Mesenteric fat pad (tissue), 1 donor: ENCODE data around the gene ANXA11.

- PRO-cap = no peak
Measured at GRCh38 chr10:79208998-79209720, 138.1 kb upstream of the PPIF start.

DNA sequence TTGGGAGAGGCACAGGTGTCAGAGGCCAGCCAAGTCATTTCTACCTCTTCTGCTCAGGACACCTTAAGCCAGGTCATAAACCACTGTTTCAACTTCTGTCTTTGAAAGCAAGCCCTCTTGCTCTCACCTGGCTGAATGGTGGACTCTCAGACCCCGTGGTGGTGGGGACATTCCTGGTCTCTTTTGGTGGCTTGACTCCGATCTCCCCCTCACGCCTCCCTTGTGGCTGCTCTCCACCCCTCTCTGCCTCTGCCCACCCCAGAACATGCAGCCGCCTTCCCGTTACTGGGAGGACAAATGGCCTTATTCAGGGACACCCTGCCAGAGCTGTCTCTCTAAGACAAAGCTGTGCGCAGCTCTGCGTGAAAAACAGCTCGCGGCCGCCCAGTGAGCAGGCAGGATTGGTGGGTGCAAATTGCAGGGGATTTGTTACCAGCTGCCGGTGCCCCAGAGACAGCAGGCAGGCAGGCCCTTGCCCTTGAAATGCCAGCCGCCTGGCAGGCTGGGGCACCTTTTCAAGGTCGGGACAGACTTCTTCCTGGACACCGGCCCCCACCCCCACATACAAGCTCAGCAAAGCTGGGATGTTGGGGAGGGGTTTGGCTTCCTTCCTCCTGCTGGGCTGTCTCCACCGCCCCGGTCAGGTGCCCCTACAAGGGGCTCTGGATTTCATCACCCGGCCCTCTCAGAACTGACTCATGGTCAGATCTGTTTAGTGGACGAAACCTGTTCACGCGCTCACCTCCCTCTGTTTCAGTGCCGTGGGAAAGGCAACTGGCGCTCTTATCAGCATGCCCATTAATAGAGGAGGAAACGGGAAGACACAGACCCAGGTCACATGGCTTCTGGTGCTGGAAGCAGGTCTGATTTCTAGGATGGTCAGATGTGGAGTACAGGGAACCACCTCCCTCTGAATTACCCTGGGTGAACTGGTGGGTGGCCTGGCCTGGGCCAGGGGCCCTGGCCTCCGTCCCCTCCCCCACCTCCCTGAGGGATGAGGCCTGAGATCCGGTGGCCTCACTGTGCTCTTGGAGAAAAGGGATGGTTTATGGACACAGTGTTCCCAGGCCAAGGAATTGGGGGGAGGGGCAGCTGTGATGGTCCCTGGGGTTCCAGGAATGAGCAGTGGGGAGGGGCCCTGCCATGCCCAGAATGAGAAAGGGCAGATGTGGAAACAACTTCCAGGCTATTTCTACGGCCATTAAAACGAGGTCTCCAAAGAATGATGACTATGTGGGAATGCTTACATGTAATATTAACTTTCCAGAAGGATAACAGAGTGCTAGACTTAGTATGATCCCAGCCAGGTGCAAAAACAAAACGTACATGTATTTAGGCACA, 123.9 kb upstream of the PPIF start:
- PRO-cap = no peak

- PRO-cap = no peak
Measured at GRCh38 chr10:79228891-79229434, 118.3 kb upstream of the PPIF start.

DNA sequence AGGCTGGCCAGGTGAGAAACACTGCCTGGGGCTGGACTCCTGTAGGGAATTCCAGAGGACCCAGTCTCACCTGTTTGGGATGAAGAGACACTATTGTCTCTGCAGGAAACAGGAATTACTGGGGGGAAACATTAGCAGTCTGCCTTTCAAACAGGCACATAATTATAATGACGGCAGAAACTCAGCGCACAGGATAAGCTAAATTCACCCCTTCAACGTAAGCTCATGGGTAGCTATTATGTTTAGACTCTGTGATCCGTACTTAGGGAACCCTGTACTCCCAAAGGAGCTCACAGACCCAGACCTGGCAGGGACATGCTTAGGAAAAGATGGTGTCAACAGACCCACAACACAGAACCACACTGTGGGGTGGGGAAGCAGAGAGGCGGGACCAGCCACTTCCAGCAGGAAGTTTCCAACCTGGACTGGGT, 117.8 kb upstream of the PPIF start:
- PRO-cap = no peak

GRCh38 chr10:79286117-79287059, 60.9 kb upstream of the PPIF start:
- PRO-cap = no peak

GRCh38 chr10:79314291-79314956, 32.8 kb upstream of the PPIF start:
- PRO-cap = no peak

GRCh38 chr10:79320813-79321561, 26.3 kb upstream of the PPIF start:
- PRO-cap = no peak

GRCh38 chr10:79431861-79432456, 13.5 kb downstream of the ZCCHC24 start:
- PRO-cap = no peak

DNA sequence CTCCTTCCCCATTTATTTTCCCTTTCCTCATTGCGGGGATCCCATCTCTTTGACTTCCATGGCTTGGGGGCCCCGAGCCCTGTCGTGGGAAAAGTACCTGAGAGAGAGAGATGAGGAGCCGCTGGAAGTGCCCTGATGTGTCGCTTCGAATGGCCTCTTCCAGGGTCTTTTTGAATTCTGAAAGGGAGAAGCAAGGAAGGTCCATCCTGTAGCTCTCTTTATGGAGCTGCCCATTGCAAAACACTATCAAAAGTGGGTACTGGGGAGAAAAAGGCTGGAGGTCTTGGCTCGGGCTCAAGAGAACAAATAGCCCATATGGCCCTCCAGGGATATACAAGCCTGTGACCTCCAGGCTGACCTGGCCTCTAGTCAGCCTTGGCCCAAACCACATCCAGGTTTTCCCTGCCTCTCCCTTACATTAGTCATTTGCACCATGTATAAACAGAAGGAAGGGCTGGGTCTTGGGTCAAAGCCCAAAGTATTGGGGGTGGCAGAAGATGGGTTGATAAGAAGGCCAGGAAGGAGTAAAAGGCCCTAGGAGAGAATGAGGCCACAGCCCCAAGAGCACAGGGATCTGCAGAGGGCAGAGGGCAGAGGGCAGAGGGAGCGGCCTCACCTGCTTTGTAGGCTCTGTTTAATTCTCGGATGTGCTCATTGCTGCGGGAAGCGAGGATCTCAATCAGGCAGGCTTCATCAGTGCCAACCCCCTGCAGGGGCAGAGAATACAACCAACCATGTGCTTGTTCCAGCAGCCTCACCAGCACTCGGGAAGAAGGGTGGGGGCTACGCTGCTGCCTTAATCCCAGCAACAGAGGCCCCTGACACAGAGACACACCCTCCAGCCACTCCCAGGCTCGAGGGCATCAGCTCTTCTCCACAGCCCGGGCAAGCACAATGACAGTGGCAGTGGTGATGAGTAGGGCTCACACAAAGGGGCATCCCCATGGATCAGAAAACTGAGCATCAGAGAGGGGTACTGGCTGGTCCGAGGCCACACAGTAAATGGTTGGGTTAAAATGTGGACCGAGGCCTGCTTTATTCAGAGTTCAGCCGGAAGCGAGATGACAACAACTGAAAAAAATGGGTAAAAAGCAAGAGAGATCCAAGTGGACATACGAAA, 31.3 kb downstream of the PLAC9 start:
- PRO-cap = no peak

- PRO-cap = bidirectional peak, plus-strand start at chr10:80205645, minus-strand start at chr10:80205537
Measured at GRCh38 chr10:80204687-80205760, at the start of gene ANXA11. ANXA11 (minus strand) TSS chr10:80205537.

DNA sequence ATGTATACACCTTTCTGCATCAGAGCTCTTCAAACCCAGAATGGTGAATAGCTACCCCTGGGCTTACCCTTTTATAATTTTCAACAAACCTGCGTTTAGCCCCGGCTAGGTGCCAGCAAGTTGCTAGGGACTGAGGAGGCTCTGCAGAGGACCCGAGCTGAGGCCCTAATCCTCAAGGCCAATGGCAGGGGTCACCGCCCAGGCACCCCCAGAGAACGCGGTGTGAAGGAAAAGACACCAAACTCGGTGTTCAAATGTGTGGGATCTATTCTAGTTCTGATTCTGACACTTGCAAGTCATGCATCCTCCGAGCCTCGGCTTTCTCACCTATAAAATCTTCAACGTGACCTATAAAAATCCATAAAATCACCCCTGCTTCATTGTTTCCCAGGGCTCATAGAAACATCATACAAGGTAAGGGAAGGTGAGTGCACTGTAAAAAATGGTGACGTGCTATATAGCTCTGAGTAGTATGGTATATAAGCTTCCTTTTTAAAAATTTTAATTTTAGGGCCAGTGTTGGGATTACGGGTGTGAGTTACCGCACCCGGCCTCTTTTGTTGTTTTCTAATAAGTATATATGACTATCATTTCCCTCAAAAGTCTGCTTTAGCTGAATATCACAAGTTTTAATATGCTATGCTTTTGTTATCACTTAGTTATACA, 2.6 kb upstream of the ANXA11 start:
- PRO-cap = no peak

DNA sequence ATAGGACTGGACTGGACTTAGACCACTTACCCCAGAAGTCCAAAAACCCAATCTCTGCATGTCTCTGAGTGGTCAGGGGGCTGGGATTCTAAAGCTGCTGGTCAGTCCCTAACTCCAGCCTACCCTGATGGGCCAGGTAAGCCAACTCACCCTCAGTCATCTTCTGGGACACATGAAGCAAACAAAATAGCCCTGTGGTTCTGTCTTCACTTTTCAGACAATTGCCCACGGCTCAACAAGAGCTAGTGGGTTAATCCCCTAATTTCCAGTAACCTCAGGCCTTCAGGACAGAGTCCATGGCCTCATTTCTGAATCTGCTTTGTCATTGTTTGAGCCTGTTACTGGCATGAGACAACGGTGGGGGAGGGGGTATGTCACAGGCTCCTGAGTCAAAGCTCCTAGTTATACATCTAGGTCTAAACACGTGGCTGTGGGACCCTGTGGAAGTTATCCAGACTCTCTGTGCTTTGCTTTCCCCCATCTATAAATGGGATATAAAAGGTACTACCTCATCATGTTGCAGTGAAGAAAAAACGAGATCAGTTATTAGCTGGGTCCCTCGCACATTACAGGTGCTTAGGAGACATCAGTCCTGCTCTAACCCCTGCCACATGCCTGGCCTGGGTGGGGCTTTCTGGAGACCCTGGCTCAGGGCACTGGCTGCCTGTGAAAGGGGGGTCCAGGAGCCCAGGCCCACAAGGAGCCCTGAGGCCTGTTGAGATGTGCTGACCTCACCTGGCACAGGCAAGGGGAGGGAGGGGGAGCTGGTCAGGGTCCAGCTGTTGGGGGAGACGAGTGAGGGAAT, 16.6 kb downstream of the MAT1A start:
- PRO-cap = no peak

GRCh38 chr10:80358816-80359172, 2.2 kb downstream of the DYDC2 start:
- PRO-cap = no peak

DNA sequence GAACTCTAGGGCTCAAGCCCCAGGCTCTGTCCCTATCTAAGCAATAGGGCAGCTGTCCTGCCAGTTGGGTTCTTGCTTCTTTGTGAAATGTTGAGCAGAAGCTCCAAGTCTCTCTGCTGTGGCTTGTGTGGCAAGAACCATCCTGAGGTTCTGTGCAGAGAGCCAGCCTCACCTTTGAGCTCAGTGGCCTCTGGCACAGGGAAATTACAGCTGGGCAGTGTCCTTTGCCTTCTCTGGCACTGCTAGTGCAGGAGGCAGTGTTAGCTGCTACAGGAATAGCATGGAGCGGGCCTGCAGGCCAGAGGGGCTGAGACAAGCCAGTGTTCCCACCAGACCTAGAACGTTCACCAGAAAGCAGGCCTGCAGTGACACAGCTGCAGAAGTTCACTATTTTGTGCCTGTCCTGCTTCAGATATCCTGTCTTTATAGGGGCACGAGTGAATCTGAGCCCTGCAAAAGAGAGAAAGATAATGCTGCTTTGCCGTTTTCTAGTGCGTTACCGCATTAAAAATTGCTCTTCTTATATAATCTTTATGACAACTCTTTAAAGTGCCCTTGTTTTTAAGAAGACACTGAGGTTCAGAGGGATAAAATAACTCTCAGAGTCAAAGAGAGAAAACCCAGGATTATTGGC, 1.9 kb downstream of the PRXL2A start:
- PRO-cap = no peak

DNA sequence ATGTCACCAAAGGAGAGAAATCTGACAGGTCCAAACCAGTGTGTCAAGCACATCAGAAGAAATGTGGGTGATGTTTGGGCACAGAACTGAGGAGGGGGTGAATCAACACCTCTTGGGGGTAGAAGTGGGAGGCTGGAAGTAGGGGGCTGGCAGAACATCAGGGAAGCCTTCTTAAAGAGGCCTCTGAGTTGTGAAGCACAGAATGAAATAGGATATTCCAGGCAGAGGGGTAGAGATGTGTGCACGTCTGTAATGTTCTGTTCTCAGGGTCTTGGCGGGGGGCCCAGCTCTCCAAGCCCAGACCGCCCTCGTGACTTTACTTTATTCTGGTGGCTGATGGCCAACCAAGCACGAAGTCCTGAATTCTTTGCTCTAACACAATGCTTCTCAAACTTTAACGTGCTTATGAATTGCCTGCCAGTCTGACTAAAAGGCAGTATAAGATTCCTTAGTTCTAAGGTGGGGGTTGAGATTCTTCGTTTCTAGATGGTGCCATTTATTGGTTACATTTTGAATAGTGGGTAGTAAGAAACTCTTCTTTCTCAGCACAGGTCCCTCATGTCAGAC, 8.1 kb downstream of the PRXL2A start:
- PRO-cap = no peak

DNA sequence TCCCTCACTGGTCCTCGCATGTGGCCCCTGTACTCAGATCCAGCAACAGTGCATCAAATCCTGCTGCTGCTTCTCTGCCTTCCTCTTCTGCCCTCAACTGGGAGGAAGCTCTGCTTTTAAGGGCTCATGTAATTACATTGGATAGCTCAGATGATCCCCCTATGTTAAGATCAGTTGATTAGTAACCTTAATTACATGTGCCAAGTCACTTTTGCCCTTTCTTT, 22.9 kb downstream of the TSPAN14 start:
- PRO-cap = no peak

DNA sequence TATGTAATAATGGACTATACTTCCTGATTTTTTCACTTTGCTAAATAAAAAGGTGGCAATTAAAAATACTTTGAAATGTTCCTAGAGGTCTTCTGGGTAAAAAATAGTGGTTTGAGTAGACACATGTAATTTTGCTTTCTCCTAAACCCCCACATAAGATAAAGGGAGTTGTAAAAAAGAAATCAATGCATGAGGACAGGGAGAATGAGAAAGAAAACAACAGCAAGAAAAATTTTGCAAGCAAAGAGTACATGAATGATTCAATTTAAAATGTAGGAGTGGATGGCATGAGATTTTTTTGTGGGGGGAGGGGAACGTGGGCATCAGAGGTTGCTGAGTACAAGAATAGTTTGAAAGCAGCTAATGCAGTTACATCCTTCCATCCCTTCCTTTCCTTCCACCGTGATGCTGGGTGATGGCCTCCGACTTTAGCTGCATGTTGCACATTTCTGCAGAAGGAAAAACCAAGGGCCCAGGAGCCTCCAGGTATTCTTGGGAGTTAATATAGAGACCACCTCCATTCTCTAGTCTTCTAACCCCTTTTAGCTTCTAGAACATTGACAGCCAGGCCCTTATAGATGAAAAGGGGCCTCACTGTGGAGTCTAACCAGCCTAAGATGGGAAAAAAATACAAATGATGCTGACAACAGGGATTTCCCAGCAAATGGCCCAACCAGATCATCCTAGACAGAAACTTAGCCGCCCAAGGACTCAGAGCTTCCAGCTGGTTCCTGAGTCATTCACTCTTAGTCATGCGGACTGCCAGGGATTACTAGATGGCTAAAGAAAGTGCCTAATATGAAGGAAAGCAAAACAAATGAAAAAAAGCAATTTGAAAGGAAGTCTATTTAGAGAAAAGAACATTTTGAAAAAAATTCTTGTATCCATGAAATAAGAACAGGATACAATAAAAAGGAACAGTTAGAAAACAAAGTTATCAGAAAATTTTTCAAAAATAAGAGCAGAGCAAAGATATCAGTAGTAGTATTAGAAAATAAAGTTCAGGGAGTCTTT, 23.5 kb downstream of the TSPAN14 start:
- PRO-cap = no peak

- PRO-cap = no peak
Measured at GRCh38 chr10:80489884-80490777, 36.0 kb downstream of the TSPAN14 start.

DNA sequence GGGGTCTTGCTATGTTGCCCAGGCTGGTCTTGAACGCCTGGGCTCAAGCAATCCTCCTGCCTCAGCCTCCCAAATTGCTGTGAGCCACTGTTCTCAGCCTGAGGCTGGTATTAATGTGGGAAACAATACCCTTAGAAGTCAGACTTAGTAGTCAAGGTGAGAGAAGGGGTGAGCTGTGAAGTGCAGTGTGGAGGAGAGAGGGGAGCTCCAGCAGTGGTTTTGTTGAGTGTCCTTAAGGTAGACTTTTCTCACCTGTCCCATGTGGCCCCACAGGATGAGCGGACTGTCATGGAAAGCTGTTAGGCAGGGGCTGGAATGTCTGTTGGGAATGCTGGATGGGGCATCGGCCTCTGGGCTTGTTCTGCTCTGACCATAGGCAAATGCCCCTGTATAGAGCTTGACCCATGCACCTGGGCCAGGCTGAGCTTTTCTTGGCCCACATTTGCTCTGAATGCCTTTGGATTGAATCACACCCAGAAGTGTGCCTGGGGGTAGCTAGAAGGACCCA, 36.3 kb upstream of the SH2D4B start:
- PRO-cap = no peak

DNA sequence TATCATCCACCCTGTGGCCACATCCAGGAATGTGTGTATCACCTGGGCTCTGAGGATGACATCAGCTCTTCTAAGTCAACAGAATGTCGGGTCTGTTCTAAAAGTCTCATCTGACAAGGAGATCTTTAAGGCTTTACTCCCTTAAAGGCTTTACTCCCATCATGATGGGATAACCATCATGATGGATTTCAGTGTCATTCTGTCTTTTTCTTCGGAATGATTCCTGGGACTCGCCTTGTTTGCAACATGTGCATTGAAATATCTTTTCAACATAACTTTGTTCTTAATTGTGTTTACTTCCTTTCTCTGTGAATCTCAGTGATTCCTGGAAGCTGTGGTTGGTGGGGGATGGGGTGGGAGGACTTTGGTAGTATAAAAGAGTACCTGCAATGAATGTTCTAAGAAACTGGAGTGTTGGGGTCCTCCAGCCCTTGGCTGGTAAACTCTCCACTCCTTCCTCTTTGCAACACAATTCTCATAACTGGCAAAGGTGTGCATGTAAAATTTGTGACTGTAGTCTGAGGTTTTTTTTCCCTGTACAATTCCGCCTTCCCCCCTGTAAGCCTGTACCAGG, 11.5 kb upstream of the SH2D4B start:
- PRO-cap = no peak